Measurements from ENCODE around the gene PTAFR.

DNA sequence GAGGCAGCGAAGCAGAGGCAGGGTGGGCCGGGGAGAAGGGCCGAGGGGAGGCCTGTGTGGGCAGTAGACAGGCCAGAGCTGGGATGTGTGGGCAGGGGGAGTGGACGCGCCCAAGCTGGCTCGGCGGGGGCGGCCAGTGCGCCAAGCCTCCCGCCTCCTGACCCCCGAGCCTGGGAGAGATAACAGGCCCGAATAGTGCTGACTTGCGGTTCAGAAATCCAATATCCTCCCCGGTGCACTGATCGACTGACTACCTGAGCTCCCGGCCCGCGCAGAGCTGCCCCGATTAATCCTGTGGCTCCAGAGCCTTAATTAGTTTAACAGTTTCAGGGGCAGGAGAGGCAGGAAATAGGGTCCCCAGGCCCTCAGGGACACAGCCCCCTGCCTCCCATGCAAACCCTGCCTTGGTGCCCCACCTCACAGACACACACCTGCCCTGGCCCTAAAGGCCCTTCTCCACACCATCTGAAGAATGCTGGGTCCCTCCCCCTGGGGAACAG is 41.8 kb downstream of the AHDC1 start:
- PRO-cap, result no peak
- RAMPAGE, long total RNA, 2 experiments, result no peak in any of the 2 experiments

GRCh38 chr1:27577468-27577829 is 26.5 kb downstream of the AHDC1 start:
- PRO-cap, result unidirectional peak, plus-strand start at chr1:27577685
- RAMPAGE, long total RNA, 2 experiments, result no peak in any of the 2 experiments

GRCh38 chr1:27593208-27594062 is 10.5 kb downstream of the AHDC1 start:
- PRO-cap, result no peak
- RAMPAGE, long total RNA, 2 experiments, result no peak in any of the 2 experiments

DNA sequence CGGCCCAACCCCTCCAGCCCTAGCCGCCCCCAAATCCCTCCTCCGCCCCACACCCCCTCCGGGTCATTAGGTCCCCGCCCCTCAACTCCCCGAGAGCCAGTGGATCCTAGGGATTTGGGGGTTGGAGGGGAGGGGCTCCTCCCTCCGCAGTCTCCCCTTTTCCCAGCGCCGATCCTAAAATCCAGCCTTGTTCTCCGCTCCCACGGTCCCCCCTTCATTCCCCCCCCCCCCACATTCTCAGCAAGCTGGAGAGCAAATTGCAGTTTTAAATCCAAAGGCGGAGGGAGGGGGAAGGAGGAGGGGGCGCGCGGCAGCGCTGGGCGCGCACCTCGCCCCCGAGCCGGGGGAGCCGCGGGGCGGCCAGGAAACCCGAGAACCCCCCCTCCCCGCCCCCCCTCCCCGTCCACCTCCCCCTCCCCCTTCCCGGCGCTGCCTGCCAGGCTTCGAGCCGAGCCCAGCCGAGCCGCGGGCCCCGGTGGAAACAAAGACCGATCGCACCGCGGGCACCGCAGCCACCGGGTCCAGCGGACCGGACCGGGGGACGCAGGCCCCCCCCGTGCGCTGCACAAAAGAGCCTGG is 1.1 kb downstream of the AHDC1 start:
- PRO-cap, result bidirectional peak, plus-strand start at position 484 of the sequence, minus-strand start at position 343 of the sequence
- RAMPAGE, long total RNA, 2 experiments, result no peak in any of the 2 experiments

DNA sequence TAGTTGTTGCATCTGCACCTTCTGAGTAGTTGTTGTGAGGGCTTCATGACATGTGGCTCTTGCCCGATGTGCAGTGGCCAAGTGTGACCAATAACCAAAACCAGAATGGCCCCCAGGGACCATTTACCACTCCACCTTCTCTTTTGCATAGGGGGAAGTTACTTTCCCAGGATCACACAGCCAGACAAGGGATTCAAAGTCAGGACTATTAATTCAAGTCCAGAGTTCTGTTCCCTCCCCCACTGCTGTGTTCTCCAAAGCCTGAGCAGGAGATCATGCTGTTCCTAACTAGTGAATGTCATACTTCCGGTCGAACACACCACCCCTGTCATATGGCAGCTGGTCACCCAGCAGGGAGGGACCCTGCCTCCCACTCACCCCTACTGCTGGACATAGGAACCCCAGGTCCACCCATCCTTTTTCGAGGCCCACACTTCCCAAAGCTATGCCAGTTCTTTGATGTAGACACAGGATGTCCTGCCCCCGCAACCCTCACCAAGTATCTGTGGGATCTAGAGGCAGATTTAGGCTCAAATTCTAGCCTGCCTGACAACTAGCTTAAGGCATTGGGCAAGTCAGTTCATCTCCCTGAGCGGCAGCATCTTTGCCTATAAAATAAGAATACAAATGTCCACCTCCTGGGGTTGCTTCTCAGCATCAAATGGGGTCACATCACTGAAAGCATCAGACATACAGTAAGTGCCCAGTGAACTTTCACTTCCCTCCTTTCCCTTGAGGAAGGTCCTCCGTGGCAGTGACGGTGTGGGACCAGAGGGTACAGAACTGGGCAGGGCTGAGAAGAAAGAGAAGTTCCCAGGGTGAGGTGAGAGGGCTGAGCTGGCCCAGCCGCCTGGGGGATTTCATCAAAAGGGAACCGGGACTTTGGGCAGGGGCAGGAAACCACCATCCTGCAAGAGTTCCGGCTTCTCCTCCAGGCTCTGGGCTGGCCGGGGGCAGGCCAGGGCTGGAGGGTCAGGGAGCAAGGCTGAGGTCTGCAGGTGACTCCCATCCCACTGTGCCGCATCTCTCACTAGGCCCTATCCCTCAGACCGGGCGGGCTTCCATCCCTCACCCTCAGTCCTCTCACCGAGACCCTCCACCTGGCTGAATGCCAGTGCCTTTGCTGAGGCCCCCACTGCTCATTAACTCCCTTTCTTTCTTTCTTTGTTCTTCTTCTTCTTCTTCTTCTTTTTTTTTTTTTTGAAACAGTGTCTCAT is 3.6 kb downstream of the FGR start:
- PRO-cap, result bidirectional peak, plus-strand start at position 175 of the sequence, minus-strand start at position 186 of the sequence; bidirectional peak, plus-strand start at position 331 of the sequence, minus-strand start at position 300 of the sequence; bidirectional peak, plus-strand start at position 934 of the sequence, minus-strand start at position 872 of the sequence
- RAMPAGE, long total RNA, 2 experiments, result no peak in any of the 2 experiments

GRCh38 chr1:27632574-27633635 is 2.1 kb downstream of the FGR start:
- PRO-cap, result no peak
- RAMPAGE, long total RNA, 2 experiments, result no peak in any of the 2 experiments

DNA sequence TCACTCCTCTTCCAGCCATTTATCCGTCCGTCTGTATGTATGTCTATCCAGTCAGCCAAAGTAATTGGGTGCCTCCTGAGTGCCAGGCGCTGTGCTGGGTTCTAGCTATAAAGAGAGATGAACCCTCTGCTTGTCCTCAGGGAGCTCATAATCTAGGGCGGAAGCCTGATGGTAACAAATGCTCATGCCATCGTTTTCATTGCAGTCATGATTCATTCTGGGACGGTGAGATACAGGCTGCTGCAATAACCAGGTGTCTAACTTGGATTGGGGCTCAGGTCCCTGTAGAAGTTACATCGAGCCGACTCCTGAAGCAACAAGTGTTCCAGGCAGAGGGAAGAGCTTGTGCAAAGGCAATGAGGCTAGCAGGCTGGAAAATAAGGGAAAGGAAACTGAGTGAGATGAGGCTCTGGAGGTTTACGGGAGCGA is 11.6 kb downstream of the IFI6 start:
- PRO-cap, result no peak
- RAMPAGE, long total RNA, 2 experiments, result no peak in any of the 2 experiments

DNA sequence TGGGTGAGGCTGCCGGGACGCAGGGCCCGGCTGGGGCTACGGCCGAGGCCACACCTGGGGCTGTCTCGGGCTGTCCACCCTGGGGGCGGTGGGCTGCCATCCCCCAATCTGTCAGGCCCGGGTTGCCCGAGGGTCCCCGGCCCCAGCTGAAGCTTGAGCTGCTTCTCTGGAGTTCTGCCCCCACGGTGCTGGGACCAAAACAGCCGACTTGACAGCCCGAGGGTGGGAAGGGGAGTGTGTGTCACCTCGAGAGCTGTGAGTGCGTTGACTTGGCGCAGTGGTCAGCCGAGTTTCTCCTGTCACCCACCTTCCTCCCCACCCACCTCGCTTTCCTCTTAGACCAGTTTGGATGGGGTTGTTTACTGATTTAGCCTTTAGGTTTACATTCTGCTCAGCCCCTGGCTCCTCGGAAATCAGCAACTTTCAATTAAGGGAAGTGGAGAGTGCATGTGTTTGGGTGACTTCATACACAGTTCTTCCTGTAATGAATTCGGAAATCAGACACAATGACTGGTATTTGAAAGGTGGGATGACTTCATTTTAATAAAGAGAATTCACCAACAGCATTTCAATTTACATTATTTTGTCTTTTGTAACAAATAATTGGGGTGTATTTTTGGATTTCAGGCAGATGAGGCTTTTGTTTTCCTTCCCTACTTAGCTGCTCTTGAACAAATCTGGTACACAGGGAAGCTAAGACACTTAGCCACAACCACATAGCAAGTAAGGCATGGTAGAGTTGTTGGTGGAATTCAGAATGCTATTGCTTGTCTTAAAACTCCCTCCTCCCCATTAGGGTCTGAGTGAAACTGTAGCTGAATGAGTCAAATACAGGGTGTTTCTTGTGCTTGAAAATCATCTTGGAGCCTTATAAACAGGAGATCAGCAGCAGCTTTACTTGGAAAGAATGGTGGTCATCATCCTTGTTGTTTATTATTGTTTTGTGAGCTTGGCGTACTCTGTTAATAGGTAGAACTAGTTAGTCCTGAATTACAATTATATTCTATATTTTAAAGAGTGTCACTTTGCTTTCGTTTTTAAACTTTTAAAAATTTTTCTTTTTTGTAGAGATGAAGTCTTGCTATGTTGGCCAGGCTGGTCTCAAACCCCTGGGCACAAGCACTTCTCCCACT is 823 bp downstream of the STX12 start:
- PRO-cap, result bidirectional peak, plus-strand start at position 503 of the sequence, minus-strand start at position 429 of the sequence
- RAMPAGE, long total RNA, 2 experiments, result no peak in any of the 2 experiments

GRCh38 chr1:27817136-27817754 is 13.3 kb upstream of the PPP1R8 start:
- PRO-cap, result no peak
- RAMPAGE, long total RNA, 2 experiments, result no peak in any of the 2 experiments

- PRO-cap, result no peak
- RAMPAGE, long total RNA, 2 experiments, result no peak in any of the 2 experiments
These were observed 3.1 kb upstream of the THEMIS2 start for GRCh38 chr1:27869019-27869910.

DNA sequence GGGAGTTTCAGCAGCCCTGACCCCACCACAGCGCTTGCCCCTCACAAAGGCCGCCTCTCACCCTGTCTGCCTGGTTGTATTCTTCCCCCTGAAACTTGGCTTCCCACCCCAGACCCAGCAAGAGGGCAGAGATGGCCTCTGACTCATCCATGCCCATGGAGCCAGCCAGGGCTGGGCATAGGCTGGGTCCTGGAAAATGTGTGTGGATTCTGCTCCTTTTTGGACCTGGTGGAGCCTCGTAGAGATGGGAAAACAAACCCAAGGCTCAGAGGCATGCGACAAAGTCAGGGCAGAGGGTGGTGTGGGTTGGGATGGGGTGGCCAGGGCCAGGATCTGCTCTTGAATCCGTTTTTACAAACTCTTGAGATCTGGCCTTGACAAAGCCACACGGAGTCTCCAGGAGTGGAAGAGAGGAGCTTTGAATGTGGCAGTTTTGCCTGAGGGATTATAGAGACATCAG is 1.3 kb downstream of the XKR8 start:
- PRO-cap, result no peak
- RAMPAGE, long total RNA, 2 experiments, result no peak in any of the 2 experiments

- PRO-cap, result no peak
- RAMPAGE, long total RNA, 2 experiments, result no peak in any of the 2 experiments
These were observed 784 bp downstream of the EYA3 start for GRCh38 chr1:28087588-28088064.

DNA sequence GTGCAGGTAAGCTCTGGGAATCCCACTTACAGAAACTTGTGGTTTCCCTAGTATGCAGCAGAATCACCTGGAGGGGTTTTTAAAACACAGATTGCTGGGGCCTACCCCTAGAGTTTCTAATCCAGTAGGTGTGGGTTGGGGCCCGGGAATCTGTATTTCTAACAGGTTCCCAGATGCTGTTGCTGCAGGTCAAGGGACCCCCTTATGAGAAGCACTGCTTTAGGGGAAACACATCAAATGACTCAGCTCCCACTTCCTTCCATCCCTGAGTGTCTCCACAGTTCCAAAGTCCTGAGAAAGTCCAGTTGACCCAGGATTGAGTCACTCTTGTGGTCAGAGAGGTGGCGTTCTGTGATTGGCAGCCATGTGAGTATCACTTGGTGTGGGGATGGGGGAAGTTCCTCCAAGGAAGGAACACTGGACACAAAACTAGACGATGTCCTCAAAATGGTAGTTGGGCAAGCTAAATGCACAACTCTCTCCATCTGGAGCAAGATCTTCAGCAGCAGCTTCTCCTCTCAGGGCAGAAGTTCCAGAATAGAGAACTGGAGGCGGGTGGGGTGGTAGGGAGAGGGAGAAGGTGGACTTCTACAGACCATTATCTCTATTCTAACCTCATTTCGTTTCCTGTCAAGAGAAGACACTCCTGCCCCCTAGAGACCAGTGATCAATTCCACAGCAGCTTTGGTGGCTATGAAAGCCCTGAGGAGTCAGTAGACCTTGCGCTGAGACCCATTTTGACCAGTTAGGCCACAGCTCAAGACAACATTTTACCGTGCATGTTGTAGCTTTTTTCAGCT is 24.4 kb upstream of the EYA3 start:
- PRO-cap, result unidirectional peak, plus-strand start at position 445 of the sequence
- RAMPAGE, long total RNA, 2 experiments, result no peak in any of the 2 experiments

DNA sequence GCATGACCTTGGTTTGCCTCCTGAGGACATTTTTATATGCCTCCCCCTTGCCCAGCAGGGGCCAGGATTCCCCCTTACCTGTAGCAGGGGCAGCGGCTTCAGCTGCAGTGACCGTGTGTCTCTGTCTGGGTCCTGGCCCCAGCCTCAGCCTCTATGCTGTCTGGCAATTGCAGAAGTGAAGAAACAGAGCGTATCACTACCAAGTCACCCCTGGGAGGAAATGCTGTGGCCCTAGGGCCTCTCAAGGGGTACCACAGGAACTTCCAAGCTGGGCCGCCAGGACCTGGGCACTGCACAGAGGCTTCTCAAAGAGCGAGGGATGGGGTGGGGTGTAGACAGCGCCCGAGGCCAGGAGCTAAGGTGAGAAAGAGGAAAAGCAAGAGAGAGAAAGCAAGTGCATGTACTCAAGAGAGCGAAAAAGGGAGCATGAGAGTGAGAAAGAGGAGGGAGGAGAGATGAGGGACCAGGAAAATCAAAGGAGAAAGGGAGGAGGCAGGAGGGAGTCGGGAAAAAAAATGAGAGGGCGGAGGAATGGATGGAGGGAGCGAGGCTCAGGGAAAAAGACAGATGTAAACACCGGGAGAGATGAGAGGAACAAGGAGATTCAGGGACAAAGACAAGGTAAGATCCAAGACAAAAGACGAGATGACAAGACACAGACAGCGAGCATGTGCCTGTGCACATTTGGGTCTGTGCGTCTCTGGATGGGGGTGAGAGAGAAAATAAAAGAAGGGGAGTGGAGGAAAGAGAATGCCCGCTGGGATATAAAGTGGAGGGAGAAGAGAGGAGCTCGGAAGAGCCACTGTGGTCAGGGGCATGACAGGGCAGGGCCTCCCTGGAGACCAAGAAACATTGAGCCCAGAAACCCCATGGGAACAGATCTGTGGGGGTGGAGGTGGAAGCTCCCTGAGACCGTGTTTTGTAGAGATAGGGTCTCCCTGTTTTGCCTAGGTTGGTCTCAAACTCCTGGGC is at the start of gene PTAFR:
TSS of gene PTAFR (minus strand) at position 177 of the 972 bp plus-strand sequence.
- PRO-cap, result unidirectional peak, minus-strand start at position 123 of the sequence
- RAMPAGE, long total RNA, 2 experiments, result start-site peak on the minus strand in 2 of 2 experiments, centred at position 143 of the sequence, 22 to 54 reads per replicate

GRCh38 chr1:28278540-28279310 is 19.4 kb downstream of the SESN2 start:
- PRO-cap, result no peak
- RAMPAGE, long total RNA, 2 experiments, result no peak in any of the 2 experiments

GRCh38 chr1:28296515-28297439 is 32.1 kb upstream of the MED18 start:
- PRO-cap, result no peak
- RAMPAGE, long total RNA, 2 experiments, result no peak in any of the 2 experiments

DNA sequence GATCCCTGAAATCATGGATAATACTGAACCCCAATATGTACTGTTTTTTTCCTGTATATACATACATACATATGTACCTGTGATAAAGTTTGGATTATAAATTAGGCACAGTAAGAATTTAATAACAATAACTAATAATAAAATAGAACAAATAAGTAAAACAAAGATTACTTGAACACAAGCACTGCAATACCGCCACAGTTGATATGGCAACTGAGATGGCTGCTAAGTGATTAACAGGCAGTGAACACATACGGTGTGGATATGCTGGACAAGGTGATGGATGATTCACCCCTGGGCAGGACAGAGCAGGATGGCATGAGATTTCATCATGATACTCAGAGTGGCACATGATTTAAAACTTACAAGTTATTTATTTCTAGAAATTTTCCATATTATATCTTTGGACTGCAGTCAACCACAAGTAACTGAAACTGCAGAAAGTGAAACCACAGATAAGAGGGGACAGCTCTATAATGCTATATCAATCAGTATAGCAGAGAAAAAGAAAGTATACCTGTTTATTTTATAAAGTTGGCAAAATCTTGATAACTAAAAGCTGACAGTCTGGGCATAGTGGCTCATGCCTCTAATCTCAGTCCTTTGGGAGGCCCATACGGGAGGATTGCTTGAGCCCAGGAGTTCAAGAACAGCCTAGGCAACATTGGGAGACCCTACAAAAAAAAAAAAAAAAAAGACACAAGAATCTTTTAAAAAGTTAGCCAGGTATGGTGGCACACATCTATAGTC is 47.9 kb downstream of the PHACTR4 start:
- PRO-cap, result no peak
- RAMPAGE, long total RNA, 2 experiments, result no peak in any of the 2 experiments

DNA sequence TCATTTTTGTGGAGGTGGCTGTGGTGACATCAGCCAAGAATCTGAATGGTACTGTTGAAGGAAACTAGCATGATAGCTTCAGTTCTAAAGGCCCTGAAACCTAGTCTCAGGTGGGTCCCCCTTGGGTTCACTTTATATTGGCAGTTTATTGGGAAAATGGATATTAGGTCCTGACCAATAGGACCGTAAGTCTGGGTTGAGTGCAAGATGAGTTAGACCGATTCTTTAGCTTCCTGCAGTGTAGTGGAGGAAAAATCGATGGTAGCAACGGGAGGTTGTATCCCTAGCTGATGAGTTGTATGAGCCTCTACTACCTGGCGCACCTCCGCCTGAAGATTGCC is 3.8 kb downstream of the RCC1 start:
- PRO-cap, result no peak
- RAMPAGE, long total RNA, 2 experiments, result no peak in any of the 2 experiments

- PRO-cap, result no peak
- RAMPAGE, long total RNA, 2 experiments, result no peak in any of the 2 experiments
These were observed 263 bp downstream of the TAF12 start for GRCh38 chr1:28642643-28642965.

DNA sequence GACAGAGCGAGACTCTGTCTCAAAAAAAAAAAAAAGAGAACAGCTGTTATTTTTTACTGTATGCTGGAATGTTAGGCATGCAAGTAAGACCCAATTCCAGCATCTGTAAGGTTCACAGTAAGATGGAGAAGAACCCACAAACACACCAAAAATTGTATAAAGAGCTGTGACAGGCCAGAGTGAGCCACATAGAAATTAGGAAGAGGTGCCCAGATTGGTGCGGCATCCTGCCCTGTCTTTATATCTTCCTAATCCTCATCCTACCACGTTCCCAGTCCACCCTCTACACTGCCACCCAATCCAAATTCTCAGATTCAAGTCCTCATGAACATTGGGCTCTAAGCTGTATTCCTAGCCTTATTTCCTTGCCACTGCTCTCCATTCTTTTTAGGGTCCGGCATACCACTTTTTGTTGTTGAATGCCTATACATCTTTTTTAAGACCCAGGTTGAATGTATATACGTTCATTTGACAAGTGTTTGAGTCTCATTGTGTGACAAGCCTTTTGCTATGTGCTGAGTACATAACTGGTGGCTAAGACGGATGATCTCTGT is 1.2 kb upstream of the TAF12 start:
- PRO-cap, result no peak
- RAMPAGE, long total RNA, 2 experiments, result no peak in any of the 2 experiments